Osteoblast (primary cell): ENCODE measurements around the genes FLVCR1 and ANGEL2.

DNA sequence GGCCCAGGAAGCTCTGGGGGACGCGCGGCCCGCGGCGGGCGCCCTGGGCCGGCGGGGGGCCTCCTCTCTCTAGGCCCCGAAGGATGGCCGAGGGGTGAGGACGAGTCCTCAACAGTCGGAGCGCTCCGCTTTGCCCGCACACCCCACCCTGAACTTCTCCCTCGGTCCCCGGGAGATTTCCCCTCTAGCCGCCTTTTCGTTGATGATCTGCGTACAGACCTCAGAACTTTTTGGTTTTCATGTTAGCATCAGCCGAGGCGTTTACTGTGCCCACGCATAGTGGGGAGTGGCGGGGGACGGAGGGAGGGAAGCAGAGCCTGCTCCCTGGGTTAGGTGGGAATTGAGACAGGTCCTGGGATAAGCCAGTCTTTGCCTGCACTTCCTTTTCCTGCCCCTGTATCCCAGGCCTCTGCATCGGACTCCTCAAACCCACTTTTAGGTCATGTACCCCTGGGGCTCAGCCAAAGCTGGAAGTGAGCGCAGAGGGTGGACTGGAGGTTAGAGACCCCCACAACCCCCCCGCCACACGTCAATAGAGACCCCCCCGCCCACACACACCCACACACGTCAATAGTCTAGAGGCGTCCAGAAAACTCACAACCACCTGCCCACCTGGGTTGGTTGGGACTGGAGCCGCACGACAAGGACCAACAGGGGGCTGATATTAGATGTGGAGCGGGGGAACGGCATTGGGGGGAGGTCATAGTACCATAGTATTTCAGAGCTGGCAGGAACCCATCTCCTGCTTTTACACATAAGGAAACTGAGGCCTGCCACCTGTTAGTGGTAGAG lies 680 bp downstream of the NENF start:
- CAGE, long polyA plus RNA, result no peak
- RRBS, result under 1% methylated on average over 11 of the region's 37 CpGs

GRCh38 chr1:212542653-212543290 lies 65.8 kb upstream of the ATF3 start:
- CAGE, long polyA plus RNA, result no peak
- RRBS, result no CpG with 5 or more reads among the region's 7 CpGs

- CAGE, long polyA plus RNA, result no peak
- RRBS, result no CpG with 5 or more reads among the region's 4 CpGs
Observed at GRCh38 chr1:212545711-212546493, 62.7 kb upstream of the ATF3 start.

DNA sequence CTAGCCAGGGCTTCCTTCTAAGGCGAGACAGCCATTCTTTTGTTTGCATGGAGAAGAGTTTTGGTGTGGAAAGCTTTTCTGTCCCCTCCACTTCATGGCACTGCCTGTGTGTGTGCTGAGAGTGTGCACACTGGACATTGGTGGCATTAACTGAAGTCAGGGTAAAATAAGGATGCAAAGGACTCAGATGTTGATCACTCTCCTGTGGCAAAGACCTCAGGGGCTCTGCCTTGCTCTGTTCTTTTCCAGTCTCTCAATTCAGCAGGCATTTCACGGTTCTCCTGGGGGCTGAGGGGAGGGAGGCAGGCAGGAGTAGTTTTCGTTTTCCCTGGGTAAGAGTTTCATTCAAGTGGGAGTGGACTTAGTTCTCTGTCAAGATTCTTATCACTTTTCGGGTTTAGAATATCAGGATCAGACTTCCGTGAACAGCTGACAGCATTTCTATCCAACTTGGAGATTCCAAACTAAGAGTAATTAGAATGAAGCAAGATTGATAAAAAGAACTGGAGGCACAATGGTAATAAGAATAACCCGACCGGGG lies 2.6 kb upstream of the ATF3 start:
- CAGE, long polyA plus RNA, result no peak
- RRBS, result no CpG with 5 or more reads among the region's 7 CpGs

DNA sequence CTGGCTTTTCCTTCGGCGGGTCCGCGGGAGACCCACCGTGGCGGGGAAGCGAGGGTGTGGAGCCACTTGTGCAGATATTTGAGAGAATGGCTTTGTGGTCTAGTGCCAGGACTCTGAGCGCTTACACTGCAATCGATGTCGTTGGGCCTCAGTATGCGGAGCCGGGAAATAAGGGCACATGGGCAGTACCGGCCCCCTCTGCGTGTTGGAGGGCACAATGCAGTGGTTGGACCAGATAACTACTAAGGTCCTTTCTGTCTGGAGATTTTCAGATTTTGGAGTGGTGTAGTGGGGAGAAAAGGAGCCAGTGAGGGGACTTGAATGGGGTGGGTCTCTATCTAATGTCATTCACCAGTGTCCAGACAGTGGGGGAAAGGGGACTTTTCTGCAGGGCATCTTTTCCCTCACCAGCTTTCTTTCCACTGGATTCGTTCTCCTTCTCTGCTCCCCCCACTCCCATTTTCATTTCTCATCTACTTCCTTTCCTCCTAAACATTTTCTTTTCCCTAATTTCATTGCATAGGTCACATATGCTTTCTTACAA lies 1.2 kb downstream of the ATF3 start:
- CAGE, long polyA plus RNA, result no peak
- RRBS, result no CpG with 5 or more reads among the region's 15 CpGs

GRCh38 chr1:212665112-212665834 lies 34.4 kb downstream of the BATF3 start:
- CAGE, long polyA plus RNA, result no peak
- RRBS, result under 1% methylated on average over 8 of the region's 28 CpGs

- CAGE, long polyA plus RNA, result no peak
- RRBS, result no CpG with 5 or more reads among the region's 5 CpGs
Observed at GRCh38 chr1:212691733-212691940, 8.0 kb downstream of the BATF3 start.

- CAGE, long polyA plus RNA, result no peak
- RRBS, result 2% methylated on average over 31 of the region's 73 CpGs
Observed at GRCh38 chr1:212857963-212858623, at the start of gene FLVCR1. TSS of gene FLVCR1 (plus strand) at chr1:212858275.

DNA sequence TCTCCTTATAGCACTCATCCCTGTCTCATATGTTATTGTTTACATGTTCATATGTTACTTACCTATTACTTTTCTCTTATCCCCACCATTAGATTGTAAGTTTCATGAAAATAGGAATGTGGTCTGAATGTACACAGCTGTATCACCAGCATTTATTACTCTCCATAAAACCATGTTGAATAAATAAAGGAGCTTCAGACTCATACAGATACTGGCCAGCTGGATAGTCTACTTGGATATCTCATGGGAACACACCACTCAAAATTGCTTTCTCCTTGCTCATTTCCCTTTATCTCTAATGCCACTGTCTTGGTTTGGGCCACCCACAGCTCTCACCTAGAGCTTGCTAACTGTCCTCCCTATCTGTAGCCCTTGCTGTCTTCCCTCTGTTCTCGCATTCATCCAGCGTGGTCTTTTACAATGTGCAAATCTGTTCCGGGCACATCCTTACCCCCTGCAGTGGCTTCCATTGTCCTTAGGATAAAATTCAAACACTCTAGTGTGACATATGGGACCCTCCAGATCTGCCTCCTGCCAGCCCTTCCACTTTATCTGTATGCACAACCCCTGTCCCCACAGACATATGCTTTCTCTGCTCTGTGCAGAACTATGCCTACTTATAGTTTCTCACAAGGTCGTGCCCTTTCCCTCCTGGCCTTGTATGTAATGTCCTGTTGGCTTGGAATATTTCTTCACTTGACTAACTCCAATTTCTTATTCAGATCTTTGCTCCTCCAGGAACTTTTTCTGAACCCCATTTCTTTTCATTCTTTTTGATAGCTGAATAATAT lies 2.7 kb downstream of the FLVCR1 start:
- CAGE, long polyA plus RNA, result no peak
- RRBS, result no CpG with 5 or more reads among the region's 4 CpGs

GRCh38 chr1:212924629-212925029 lies 25.7 kb upstream of the VASH2 start:
- CAGE, long polyA plus RNA, result no peak
- RRBS, result no CpG with 5 or more reads among the region's 2 CpGs

DNA sequence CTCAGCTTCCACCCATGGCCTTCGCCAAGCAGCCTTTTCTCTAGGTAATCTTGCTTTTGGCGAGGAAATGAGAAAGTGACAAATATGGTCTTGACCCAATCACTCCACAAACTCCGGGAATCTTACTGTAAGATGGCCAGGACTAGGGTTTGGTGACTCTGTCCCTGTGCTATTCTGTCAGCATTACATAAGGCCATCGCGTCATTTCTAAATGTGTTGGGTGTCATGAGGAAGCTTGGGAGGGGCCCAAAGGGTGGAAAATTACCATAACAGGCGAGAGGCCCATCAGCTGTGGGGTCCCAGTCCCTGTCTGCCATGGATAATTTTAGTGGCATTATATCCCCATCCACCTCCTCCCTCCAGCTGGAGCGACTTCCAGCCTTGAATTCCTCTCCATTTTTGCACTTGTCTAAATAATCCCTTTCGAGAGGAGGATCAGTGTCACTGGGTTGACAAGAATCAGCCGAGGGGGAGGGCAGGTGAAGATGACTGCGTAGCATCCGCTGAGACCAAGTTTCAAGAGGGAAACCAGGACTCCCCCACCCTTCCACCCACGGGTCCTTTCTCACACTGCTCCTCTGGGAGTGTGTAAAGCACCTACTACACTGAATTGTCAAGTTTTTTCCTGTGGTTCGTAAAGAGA lies 29.0 kb downstream of the VASH2 start:
- CAGE, long polyA plus RNA, result no peak
- RRBS, result no CpG with 5 or more reads among the region's 13 CpGs

- CAGE, long polyA plus RNA, result no peak
- RRBS, result 1% methylated on average over 31 of the region's 49 CpGs
Observed at GRCh38 chr1:213015358-213016022, at the start of gene ANGEL2. TSS of gene ANGEL2 (minus strand) at chr1:213015867.

GRCh38 chr1:213462620-213462970 lies 411.6 kb downstream of the RPS6KC1 start:
- CAGE, long polyA plus RNA, result no peak
- RRBS, result no CpG with 5 or more reads among the region's 5 CpGs

GRCh38 chr1:213938787-213939576 lies 48.8 kb upstream of the PROX1 start:
- CAGE, long polyA plus RNA, result no peak
- RRBS, result no CpG with 5 or more reads among the region's 9 CpGs

DNA sequence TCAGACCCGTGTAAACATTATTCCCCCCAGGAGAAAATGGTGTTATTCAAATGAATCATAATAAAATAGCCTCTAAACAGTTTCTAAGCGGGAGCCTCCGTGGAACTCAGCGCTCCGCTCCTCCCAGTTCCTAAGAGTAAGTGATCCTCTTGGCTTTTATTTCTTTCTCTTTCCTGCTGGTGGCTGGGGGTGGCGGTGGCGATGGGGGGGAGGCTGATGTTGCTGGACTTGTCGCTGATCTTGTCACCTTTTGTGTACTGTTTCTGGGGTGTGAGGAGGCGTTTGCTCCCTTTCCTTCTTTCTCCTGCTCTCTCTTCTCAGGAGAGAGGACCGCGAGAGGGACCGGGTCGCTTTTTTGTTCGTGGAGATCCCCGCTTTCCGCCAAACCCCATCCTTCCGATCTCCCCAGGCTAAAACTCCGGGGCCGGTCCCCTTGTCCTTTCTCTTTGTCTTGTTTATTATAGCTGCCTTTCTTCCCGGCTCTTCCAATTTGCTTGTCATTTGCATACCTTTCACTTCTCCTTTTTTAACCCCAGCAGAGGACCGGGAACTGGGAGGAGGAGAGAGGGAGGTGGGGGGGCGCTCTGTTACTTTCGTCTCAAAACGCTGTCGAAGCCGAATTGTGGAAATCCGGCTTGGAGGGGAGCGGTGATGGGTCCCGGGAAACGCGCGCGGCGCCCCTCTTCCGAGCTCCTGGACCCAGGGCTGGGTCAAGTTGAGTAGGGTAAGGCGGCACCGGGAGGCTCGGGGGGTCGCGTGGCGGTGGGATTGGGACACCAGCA lies 1.0 kb downstream of the PROX1 start:
- CAGE, long polyA plus RNA, result no peak
- RRBS, result 4% methylated on average over 26 of the region's 41 CpGs

DNA sequence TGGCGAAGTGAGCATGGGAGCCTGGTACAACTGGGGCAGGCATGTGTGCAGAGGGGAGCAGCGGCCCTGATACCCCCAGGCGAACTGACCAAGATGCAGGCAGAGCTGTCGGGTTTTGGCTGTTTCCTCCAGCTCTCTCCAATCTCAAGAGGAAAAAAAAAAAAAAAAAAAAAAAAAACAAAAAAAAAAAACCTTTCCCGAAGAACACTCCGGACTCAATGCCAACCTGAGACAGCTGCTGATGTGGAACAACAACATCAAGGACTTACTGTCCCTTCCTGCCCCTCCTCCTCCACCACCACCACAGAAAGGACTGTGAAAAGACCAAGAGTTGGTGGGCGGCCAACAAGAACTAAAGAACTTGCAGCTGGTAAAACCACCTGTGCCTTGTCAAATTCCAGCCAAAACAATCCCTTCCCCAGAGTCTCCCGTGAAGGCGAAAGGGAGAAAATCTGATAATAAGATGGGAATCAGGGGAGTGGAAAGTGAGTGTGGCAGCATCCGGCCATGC lies 88.8 kb downstream of the PROX1 start:
- CAGE, long polyA plus RNA, result no peak
- RRBS, result no CpG with 5 or more reads among the region's 10 CpGs

GRCh38 chr1:214106303-214106703 lies 118.5 kb downstream of the PROX1 start:
- CAGE, long polyA plus RNA, result no peak
- RRBS, result no CpG with 5 or more reads among the region's 9 CpGs

DNA sequence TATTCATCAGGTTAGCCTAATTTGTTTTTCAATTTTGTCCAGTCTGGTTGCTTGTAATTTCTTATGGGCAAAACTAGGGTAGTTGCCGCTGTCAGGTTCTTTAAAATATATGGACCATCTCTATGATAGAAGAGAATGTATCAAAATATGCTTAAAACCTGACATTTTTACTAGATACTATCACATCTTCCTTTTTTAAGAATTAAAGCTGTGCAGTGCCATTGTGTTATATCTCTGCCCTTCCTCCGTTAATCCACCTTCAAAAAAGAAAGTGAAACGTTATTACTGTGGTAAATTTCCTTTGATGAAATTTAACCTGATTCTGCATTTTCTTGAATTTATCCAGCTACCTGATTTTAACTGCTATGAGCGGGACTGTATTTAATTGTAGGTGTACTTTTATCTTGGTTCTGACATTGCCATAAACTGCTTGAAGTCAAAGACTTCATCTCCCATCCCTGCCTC lies 29.8 kb downstream of the SMYD2 start:
- CAGE, long polyA plus RNA, result no peak
- RRBS, result no CpG with 5 or more reads among the region's 4 CpGs

DNA sequence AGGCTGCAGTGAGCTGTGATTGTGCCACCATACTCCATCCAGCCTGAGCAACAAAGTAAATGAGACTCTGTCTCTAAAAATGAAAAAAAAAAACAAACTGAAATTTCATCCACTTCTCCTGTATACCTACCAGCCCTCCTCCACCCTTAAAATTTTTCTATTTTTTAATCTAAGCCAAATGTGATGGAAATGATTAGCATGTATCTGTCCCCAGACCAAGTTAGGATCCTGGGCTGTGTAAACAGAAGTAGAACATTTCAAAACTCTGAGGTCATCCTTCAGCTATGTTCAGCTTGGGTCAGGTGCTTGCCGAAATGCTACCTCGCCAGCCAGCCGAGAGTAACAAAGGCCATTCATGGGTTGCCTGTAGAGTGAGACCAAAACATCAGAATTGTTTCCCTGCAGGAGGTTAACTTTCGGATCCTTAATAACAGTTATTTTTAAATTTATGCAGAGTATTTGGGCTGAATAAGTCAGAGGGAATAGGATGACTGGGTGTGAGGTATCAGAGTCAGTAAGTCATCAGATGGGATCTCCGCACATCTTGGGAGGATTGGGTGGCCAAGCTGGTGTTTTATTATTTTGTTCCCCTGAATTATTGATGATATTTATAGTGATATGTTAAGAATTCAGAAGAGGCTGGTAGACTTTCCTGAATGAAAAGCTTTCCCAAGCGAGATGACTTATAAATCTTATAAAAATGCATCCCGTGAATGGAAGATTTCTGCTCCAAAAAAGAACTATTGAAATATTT lies 35.6 kb downstream of the SMYD2 start:
- CAGE, long polyA plus RNA, result no peak
- RRBS, result no CpG with 5 or more reads among the region's 7 CpGs

DNA sequence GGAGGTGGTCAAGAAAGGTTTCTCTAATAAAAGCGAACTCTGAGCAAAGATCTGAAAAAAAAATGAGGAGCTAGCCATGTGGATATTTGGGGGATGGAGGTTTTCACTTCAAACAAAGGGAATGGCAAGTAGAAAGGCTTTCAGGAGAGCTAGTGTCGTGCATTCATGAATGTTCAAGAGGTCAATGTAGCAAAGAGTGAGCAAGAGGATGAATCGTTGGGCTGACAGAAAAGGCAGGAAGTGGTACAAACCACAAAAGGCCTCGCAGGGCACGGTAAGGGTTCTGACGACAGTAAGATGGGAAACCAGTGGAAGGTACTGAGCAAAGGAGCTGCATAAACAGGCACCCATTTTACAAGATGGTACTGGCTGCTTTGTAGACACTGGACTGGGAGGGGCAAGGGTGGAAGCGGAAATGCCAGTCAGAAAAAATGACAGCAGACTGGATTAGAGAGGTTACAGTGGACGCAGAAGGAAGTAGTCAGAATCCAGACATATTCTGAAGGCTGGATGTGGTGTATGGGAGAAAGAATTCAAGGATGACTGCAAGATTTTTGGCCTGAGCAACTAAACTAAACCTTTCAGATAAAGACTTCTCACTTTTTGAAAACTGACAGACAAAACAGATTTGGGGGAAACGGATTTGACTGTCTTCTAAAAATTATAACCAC lies 123.5 kb downstream of the PTPN14 start:
- CAGE, long polyA plus RNA, result no peak
- RRBS, result no CpG with 5 or more reads among the region's 9 CpGs